ENCODE measurements around the gene AANAT.

GRCh38 chr17:76026170-76026369, 1.0 kb downstream of the EVPL start:
- PRO-cap = no peak

DNA sequence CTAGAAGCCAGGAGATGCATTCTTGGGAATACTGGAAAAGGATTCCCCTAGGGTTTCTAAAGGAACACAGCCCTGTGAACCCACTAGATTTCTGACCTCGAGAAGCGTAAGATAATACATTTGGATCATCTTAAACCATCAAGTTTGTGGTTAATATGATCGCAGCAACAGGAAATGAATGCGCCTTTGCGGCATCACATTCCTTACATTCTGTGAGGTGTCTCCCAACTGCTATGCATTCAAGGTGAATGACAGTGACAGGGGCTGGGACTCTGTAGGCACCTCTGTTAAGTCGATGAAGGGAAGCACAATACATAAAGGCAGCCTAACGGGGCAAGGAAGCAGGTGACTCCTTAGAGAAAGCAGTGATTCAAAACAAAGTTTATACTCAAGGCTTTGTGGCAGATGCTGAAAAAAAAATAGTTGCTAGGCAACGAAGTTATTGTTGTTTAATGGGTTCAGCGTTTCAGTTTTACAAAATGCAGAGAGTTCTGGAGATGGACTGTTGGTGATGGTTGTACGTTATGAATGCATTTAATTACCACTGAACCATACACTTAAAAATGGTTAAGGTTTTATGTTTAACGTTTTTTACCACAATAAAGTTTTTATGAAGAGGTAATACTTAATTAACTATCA, 21.6 kb upstream of the EVPL start:
- PRO-cap = no peak

GRCh38 chr17:76141748-76142398, 828 bp upstream of the FOXJ1 start:
- PRO-cap = no peak

DNA sequence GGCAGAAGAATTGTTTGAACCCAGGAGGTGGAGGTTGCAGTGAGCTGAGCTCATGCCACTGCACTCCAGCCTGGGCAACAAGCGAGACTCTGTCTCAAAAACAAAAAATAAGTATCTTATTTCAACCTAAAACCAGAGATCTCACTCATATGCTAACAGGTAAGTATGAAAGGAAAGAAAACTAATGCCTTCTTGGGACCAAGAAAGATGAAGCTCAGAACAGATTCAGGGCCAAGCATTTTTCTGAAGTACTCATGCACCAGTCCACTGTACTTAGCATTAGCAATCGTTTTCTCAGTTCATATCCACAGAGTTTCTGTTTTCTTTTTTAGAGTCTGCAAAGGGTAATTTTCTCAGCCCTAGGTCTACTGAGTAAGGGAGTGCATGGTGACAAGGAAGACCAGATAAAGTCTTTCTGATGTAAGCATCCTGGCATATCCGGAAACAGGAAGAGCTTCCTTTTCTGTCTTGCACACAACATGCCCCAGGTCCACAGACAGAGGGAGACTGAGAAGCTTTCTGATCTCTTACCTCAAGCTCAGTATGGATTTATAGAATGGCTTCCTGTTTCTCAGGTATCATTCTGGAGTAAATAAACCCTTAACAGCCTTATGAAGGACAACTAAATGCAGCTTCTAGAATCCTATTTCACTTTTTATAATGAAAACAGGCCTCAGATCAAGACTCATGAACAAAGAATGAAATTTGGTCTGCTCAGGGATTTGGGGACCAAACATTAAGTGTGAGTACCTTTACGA, 38.7 kb upstream of the FOXJ1 start:
- PRO-cap = no peak

GRCh38 chr17:76208170-76208443, 32.2 kb downstream of the RNF157 start:
- PRO-cap = no peak

DNA sequence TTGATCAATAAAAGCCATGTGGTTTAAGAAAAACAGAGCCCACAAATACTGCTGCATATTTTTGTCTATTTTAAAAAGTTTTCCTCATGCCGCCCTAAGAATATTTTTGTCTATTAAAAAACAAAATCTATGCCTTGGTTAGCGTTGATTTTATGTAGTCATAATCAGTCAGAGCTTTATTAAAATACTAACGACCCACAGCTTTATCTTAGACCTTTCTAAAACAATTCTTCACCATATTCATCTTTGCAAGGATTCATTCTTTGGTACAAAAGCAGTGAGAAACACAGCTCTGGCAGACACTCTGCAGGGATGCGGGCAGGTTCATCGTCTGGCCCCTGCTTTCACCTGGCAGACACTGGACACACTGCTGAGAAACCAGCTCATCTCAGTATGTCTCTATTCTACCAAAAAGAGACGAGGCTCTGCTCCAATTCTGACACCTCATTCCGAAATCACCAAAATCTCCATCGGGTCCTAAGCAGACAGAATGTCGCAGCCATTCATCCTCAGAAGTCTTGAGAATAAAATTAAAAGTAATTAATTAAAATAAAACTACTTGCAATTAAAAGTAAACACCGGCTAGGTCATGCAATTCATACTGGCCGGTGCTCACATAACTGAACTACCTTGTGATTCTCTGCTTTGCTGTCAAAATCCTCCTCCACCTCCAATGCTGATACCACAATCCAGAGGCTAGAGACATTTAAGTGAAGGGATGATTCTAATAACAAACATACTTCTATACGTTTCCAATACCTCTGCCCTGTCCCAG, 1.5 kb downstream of the RNF157 start:
- PRO-cap = no peak

GRCh38 chr17:76240969-76241643, 813 bp upstream of the RNF157 start:
- PRO-cap = no peak

DNA sequence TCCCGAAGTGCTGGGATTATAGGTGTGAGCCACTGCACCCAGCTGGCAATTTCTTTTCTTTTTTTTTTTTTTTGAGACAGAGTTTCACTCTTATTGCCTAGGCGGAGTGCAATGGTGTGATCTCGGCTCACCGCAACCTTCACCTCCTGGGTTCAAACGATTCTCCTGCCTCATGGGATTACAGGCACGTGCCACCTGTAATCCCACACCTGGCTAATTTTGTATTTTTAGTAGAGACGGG, 2.4 kb downstream of the UBALD2 start:
- PRO-cap = no peak

DNA sequence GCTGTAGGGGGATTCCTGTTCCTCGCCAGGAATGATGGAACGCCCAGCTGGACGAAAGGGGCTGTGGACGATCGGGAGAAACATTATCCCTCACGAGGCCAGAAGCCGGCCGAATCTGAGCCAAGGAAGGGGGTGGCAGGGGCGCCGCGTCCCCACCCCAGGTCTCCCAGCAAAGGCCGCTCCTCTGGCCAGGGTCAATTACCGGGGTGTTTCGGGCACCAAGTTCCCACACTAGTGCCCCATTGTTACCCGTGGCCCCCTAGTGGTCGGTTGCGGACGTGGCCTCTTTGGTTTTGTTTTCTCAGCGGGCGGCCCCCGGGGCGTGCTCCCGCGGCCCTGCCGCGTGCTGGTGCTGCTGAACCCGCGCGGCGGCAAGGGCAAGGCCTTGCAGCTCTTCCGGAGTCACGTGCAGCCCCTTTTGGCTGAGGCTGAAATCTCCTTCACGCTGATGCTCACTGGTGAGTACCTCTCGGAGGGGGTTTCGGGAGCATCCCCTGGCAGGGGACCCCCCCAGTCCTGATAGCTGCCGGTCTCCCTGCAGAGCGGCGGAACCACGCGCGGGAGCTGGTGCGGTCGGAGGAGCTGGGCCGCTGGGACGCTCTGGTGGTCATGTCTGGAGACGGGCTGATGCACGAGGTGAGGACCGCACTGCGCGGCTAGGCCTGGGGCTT, 1.4 kb downstream of the SPHK1 start:
- PRO-cap = no peak

DNA sequence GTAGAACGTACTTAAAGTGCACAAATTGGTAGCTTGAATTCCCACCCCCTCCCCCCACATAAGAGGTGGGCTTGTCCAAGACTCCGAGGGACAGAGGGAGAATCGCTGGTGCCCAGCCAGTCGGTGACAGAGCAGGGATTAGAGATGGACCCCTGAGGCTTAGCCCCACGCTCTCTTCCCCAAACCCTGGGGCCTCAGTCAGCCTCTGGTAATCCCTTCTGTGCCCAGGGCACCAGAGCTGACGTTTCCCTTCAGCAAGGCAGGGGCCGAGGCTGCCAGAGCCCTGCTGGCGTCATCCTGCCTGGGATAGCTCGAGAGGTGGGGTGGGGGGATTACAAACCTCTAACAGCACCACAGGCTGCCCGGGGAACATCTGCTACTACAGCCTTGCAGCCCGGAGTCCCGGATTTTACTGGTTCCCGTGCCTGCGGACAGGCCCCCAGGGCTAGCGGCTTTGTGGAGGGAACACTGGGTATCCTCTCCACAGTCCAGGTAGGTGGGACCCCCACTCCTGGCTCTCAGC, at the start of gene AANAT:
TSS of gene AANAT (plus strand) at position 368 of the 523 bp plus-strand sequence.
- PRO-cap = no peak

DNA sequence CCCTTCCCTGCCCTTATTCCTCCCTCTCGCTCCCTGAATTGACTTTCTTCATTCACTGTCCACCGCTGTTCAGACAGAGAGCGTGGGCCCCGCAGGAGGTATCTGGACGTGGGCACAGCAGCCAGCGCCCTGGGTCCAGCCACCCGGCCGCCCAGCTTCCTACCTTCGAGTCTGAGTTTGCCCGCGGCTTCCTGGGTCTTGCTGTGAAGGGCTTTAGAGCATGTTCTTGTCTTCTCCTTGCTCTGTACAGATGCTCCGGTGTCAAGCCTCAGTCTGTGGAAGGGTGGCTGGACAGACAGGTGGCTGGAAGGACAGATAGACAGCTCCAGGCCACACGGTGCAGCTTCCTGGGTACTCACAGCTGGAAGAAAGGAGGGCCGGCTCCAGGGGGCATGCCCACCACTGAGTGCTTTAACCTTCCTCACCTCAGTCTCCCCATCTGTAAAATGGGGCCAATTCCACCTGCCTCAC, 13.6 kb downstream of the RHBDF2 start:
- PRO-cap = no peak

GRCh38 chr17:76521184-76521586, 16.3 kb downstream of the CYGB start:
- PRO-cap = no peak

- PRO-cap = no peak
These were observed 10.5 kb downstream of the CYGB start for GRCh38 chr17:76527052-76527462.

DNA sequence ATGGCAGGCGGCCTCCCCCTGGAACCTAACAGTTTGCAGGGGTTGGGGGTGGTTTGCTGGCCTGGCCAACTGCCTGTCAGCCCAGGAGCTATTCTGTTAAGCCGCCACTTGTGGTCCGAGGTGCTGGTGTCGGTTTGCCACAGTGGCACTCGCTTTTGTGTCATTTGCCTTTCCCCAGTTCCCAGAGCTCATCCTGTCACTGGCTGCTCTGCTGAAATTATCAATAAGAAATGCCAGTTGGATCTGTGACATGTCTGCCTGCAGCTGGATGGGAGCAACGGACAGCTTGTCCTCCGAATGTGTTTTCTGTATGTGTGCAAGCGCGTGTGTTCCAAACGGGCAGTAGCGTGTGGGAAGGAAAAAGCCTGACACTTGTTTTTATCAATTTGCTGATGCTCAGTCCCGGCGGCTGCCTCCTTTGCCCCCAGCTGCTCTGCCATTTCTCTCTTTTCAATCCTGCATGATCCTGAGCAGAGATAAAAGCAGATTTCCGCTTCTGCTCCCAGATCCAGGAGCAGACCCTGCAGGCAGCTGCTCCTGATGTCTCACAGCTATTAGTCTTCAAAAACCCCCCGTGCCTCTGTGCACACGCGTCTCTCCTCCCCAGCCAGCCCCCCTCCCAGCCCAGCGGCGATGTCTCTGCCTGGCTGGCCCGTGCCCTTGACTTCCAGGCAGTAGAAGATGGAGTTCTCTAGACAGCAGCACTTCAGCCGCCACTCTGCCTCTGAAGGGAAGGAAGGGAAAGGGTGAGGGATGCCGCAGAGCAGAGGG, 4.0 kb downstream of the PRCD start:
- PRO-cap = no peak

- PRO-cap = no peak
These were observed 1.5 kb upstream of the ST6GALNAC1 start for GRCh38 chr17:76644948-76645480.

DNA sequence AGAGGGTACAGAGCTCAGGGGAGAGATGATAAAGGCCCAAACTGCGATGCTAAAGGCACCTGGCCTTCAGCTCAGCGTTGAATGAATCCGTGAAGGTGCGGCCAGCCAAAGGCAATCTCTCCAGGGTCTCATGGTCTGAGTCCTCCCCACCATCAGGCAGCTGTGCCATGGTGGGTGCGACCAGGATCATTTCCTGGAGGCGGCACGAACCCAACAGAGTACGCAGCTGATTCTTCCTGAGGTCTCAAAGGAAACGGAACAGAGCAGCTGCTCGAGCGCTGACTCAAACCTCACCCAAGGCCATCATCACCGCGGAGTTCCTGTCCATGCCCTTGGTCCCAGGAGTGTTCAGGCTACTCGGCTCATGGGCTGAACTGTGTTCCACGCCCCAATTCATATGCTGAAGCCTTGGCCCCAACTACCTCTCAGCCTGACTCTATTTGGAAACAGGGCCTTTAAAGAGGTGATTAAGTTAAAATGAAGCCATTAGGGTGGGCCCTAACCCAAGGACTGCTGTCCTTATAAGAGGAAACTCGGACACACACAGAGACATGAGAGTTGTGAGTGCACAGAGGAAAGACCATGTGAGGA, 14.0 kb downstream of the MXRA7 start:
- PRO-cap = no peak

DNA sequence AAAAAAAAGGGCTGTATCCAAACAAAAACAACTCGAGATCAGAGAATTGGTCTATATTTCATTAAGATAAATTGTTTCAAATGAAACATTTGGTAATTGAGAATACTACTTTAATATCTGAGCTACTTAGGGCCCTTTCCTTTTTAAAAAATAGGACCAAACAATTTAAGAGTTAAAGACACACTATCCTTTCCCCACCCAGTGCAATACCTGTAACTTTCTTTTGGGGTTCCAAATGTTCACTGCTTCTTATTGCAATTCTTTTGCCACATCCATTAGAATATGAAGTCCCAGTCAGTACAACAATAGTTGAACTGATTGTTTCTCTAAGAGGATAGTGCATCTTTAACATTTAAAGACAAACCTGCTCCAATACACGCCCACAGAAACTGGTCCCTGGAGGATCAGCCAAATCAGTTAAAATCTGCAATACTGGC, 1.7 kb downstream of the SRSF2 start:
- PRO-cap = no peak

DNA sequence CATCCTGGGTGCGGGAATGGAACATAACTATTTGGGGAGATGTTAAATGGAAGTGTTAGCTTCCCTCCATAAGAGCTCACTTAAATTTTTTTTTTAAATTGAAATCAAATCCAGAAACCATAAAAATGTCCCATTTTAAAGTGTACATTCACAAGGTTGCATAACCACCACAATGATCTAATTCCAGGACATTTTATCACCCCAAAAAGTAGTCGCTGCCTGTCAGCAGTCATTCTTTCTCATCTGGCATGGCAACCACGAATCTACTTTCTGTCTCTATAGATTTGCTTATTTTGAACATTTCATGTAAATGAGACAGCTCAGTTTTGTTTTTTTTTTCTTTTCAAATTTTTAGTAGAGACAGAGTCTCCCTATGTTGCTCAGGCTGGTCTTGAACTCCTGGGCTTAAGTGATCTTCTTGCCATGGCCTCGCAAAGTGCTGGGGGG, 42.1 kb downstream of the MFSD11 start:
- PRO-cap = no peak

DNA sequence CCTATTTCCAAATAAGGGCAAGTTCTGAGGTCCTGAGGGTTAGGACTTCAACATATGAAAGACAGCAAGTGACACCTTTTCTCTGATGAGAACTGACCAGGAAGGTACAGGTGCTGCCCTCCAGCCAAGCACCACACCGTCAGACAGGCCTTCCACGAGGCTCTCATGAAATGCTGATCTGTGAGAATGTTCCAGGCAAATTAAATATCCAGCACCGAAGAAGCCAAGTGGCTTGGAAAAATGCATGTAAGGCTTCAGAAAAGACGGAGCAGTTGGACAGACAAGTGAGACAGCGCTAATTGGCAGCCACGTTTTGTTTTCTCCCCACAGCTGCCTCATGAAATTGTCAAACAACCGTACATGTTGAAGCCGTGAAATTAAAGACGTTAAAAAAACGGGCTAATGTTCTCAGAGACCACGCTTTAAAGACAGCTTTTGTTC, 70.5 kb upstream of the SEC14L1 start:
- PRO-cap = no peak

GRCh38 chr17:77096679-77097273, 44.0 kb upstream of the SEC14L1 start:
- PRO-cap = no peak

Data from neural crest cell (in vitro differentiated cells).